Subcutaneous preadipocyte (primary cell): ENCODE results near the genes CYP4A22, PDZK1IP1 and CMPK1.

- CAGE, long polyA plus RNA = no peak
Observed at GRCh38 chr1:46522979-46523390, 12.3 kb downstream of the TMEM275 start.

GRCh38 chr1:46613521-46614242 is 2.9 kb downstream of the MOB3C start:
- CAGE, long polyA plus RNA = no peak

GRCh38 chr1:46724851-46725641 is 6.1 kb upstream of the EFCAB14 start:
- CAGE, long polyA plus RNA = no peak

- CAGE, long polyA plus RNA = no peak
Observed at GRCh38 chr1:46820318-46821386, 21.8 kb downstream of the CYP4B1 start.

DNA sequence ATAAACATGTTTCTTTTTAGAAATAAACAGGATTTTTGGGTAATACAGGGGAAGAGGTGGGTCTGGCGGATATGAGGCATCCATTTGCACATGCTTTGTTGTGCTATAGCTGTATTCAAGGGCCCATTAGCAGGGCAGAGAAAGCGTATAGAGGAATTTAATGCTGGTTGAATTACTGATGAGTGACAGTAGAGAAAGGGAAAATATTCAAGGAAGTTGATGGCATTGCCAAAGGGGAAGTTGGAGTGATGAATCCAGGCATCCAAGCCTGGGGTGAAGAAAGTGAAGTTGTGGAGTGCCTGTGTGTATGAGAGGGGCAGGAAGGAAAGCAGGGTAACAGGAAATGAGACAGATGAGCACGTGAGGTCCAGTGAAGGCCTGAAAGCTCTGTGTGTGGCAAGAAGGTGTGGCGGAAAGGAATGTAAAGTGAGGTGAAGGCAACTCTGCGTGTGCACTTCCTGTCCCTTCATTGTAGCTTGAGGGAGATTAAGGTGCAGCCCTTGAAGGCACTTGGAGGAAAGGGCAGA is 58.6 kb downstream of the CYP4B1 start:
- CAGE, long polyA plus RNA = no peak

DNA sequence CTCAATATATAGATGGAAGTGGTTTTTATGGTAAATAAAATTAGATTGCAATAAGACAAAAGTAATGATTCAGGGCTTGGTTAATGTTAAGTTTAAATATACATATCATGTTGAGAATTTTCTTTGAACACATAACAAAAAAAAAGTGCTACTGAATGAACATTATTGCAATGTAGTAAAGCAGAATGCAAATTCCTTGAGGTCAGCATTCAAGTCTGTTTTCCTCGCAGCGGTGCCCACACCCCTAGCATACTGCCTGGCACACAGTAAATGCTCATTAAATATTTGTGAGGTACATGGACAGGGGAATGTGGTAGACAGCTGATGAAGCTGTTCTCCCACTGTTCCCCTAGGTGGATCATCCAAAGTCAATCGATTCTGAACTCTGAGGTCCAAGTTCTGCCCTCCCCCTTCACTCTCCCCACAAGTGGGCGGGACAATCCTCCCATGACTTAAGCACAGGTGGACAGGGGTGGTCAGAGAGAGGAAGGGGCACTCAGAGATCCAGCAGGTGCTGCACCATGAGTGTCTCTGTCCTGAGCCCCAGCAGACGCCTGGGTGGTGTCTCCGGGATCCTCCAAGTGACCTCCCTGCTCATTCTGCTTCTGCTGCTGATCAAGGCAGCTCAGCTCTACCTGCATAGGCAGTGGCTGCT is at the start of gene CYP4A22:
CYP4A22 (plus strand) TSS at position 477 of the 655 bp plus-strand sequence.
- CAGE, long polyA plus RNA = no peak

DNA sequence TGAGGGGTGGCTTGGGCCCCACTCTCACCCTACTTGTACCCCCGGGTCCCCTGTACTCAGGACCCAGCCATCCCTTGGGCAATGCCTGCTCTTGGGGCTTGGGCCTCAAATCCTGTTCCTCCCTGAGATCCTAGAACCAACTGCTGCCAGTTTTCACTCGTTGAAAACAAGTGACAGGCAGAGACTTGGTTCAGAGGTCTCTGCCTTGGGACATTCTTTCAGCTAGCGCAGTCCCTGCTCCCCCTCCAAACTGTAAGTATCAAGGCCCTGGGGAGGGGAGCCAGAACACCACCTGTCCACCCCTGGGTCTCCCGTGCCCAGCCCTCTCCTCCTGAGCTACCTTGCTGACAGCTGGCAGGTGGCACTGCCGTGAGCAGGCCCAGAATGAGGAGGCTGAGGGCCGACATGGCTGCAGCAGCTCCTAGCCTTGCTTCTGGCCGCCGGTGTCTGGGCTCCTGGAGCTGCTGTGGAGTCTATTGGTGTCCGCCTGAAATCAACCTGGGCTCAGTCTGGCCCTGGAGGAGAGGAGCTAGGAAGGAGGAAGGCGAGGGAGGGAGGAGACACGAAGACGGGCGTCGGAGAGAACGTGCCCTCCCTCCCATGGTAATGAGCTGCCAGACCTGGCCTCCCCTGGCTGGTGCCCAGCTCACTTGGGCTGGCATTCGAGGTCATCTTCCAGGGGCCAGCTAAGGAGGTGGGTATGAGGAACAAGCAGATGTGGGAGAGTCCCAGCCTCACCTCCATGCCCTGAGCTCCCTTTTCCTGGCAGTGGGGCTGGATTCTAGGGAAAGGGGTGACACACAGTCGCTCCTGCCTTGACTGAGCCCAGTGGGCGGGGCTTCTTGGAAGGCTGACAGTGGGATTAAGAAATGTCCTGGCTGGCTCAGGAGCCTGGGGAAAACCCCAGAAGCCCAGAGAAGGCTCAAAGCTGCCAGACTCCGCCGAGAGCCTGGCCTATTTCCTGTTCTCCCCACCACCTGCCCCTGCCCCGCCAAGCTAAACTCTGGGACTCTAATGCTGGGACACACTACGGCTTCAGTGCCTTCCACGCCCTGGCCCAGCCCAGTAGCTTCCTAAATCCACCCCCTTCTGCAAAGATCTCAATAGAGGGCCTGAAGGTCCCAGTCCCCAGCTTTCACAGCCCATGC is at the start of gene PDZK1IP1:
PDZK1IP1 (minus strand) TSS at position 511 of the 1,148 bp plus-strand sequence.
- CAGE, long polyA plus RNA = no peak

- CAGE, long polyA plus RNA = no peak
Observed at GRCh38 chr1:47228671-47230031, 2.9 kb downstream of the TAL1 start.

DNA sequence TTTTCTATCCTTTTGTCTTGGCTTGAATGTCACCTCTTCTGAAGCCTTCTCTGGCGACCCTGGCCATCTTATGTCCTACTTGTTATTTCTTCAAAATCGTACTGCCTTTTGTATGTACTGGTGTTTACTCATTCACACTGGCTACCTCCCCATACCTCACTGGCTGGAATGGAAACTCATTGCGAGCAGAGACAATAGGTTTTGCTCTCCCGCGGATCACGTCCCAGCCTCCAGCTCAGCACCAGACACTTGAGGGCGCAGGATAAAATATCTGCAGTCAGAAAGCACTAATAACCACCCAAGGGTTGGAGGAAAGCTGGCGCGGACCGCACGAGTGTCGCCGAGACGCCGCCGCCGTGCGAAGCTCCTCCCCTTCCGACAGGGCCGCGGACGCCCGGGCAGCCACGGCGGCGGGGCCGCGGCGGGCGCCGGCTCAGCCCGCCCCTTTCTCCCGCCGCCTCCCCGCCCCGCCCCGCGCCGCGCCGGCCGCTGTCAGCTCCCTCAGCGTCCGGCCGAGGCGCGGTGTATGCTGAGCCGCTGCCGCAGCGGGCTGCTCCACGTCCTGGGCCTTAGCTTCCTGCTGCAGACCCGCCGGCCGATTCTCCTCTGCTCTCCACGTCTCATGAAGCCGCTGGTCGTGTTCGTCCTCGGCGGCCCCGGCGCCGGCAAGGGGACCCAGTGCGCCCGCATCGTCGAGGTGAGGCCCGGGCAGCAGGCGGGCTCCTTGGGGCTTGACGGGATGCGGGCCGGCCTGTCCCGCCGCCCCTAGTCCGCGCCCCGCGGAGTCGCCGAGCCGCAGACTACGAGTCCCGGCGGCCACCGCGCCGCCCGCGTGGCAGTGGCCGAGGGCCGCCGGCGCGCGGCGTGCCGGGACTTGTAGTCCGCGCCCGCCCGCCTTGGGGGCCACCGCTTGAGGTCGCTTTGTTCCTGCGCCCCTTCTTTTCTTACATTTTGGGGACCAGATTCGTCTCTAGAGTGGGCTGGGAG is at the start of gene CMPK1:
CMPK1 (plus strand) TSS at position 371 of the 987 bp plus-strand sequence.
- CAGE, long polyA plus RNA = no peak

DNA sequence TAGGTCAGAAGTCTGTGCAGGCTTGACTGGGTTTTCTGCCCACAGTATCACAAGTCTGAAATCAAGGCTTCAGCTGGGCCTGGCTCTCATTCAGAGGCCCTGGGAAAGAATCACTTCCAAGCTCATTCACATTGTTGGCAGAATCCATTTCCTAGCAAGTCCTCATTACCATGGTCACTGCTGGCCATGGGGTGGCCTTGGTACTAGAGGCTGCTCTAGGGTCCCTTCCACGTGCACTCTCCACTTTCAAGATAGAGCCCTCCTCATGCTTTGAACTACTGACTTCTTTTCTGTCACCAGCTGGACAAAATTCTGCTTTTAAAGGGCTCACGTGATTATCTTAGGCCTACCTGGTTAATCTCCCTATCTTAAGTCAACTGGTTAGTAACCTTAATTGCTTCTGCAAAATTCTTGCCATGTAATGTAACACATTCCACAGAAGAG is 25.5 kb upstream of the FOXE3 start:
- CAGE, long polyA plus RNA = no peak

DNA sequence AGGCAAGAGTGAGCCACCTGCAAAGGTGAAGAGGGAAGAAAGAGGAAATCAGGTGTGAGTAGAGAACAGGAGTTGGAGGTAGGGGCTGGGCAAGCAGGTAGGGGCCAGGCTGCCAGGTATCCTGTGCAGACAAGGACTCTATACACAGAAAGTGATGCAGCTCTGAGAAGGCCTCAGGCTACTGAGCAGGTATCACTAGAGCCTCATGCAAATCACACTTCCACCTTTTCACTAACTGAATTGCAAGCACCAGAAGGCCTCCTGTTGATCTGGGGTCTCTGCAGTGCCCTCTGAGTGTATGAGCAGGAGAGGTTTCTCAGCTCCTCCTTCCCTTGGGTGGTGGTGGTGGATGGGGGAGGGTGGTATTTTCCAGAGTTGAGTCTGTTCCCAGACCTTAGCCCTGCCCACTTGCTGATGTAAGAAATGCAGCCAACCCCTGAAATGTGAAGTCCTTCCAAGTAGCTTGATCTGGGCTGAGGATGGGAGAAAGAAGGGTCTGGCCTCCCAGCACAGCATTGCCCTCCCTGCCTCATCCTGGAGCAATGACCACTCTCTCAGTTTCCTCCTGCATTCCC is 6.4 kb upstream of the FOXD2 start:
- CAGE, long polyA plus RNA = no peak

GRCh38 chr1:47438878-47439495 is 1.1 kb downstream of the FOXD2 start:
- CAGE, long polyA plus RNA = no peak

DNA sequence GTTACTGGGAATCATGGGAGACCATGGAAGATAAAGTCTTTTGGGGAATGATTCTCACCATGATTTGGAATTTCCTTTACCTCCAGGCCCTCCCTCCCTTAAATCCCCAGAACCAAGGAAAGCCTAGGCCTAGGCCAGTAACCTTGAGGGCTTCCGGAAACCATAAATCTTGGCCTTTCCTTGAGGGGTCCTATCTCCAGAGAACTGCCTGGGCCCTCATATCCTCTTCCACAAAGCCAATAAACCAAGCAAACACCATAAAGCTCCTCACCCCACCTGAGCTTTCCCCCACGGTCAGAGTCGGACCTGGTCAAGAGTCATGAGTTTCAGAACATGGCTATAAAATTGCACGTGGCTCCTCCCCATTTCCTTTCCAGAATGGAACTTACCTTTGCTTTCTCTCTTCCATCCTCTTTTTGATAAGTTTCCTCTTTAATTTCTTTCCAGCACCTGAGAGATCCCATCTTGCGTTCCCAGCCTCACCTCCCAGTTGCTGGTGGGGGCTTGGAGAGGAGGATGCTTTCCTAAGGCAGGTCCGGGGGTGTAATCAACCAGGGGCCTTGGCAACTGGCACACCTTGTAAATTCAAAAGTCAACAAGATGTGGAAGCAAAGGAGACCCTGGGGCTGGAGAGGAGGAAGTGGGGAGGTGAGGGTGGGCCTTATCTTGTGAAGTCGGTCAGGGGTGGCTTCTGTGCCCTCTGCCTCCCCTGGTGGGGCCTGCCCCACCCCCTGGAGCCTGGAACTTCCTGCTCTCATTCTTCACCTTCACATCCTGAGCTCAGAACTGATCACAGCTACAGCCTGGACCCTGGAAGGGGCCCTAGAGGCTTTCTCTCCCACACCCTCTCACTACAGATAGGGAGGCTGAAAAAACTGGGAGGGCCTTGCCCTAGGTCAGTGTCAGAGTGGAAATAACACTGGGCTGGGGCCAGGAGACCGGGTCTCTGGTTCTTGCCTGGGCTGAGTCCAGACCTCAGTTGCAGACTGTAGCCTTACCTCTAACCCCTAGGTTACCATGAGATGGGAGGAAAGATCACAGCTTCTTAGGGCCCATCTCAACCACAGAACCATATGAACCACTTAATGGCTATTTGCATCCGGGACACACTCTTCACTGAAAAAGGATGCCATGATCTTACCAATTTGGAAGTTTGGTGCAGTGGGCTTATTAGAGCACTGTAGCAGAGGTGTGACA is 260.1 kb downstream of the FOXD2 start:
- CAGE, long polyA plus RNA = no peak

DNA sequence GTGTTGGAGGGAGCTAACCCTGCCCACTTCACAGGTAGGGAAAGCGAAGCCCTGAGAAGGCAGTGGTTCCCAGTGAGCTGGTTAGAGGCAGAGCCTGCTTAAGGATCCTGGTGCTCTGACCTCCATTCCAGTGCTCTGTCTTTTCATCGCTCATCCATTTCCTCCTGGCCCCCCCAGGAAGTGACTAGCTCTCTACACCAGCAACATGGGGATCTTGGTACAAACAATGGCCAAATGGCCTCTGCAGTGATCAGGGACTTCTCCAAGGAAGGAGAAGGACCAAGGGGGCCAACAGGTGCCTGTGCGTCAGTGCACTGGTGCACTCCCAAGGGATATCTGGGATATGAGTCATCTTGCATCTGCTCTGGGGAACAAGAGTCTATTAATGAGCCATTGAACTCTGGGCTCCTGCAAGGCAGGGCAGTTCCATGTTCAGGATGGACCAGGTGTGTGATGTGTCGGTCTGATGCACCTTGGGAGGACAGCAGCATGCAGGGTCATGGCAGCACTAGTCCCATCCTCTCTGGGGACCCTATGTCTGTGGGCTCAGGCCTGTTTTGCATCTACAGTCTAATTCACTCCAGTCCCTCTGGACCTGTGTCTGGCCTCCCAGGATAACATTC is 125.4 kb downstream of the TRABD2B start:
- CAGE, long polyA plus RNA = no peak

GRCh38 chr1:47913126-47913717 is 84.0 kb downstream of the TRABD2B start:
- CAGE, long polyA plus RNA = no peak

- CAGE, long polyA plus RNA = no peak
Observed at GRCh38 chr1:48055813-48056236, 58.6 kb upstream of the TRABD2B start.

DNA sequence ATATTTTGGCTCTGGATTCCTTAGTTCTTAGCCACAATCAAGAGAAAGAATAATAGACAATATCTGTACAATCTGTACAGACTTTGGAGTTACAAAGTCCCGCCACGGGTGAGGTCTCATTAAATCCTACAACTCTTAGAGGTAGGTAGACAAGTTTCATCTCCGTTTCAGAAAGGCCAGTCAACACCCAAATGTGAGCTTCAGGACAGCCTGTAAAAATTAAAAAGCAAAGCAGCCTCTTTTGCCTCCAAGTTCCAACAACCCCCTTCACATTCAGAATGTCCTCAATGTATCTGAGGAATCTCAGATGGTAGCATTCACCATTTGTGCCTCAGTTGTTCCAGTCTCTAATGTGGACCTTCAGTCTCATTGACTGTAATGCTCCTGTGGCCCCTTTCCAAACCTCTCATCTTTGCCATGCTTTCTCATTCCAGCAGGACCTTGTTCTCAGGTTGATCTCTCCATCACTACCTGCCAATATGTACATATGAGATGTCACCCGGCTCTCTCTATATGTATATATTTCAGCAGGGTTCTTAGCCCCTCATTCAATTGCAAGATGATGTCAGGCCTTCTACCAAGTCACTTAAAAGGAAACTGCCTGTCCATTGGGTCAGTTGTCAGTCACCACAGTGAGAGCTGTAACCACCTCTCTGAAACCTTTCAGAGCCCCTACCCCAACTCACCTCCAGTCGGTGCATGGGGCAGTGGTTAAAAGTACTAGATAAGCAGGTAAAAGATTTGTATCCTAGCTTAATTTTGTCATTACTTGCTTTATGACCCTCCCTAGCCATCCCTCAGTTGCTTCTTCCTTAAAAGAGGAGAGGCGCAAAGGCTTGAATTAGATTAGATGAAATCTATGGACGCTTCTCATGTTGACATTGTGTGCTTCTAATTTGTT is 30.9 kb downstream of the SLC5A9 start:
- CAGE, long polyA plus RNA = no peak

DNA sequence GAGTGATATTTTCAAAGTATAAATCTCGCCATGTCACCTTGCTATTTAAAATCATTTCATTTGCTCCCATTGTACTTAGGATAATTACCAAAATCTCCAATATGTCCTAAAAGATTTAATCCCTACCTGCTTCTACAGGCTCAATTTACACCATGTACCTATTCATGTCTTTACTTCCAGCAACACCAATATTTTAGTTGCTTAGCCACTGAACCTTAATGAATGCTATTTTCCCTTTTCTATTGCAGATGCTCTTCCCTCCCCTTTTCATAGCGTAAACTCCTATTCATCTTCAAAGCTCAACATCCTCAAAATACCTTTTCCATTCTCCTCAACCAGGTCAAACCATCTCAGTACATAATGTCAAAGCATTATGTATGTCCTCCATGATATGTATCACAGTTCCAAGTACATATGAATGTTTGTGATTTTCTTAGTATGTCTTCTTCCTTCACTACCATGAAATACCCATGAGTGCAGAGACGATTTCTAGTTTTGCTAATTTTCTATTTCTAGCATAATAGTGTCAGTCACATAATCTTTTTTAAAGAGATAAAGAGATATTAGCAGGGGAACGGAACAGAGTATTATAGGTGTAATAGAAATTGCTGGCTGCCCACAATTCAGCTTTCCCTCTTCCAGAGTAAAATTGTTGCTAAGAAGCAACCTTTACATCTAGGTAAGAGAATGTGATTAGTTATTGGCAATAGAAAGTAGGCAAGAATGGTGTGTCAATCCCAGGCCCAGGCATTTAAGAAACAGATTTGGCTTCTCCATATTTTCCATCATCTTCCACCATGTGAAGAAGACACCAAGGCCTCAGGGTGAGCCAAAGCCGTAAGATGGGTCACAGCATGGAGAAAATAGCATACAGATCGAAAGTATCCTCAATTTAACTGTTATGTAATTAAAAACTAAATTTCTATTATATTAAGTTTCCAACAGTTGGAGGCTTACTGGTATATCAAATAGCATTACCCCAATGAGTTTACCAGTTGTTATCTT is 94.5 kb downstream of the SPATA6 start:
- CAGE, long polyA plus RNA = no peak

- CAGE, long polyA plus RNA = no peak
Observed at GRCh38 chr1:50026067-50026434, 2.3 kb upstream of the AGBL4 start.

GRCh38 chr1:50047690-50048470 is 24.1 kb upstream of the AGBL4 start:
- CAGE, long polyA plus RNA = no peak